ENCODE measurements around a stretch of chr7.

GRCh38 chr7:45210977-45211126 lies 53.3 kb downstream of the RAMP3 start:
- PRO-cap = bidirectional peak, plus-strand start at chr7:45211372, minus-strand start at chr7:45211051
- RAMPAGE, long total RNA, 5 experiments = no peak in any of the 5 experiments

- PRO-cap = no peak
- RAMPAGE, long total RNA, 5 experiments = no peak in any of the 5 experiments
- RRBS = 24% methylated on average over 4 of the region's 8 CpGs
These were observed 9.6 kb upstream of the ADCY1 start for GRCh38 chr7:45564496-45564960.

- PRO-cap = no peak
- RAMPAGE, long total RNA, 5 experiments = no peak in any of the 5 experiments
- RRBS = no CpG with 5 or more reads among the region's 20 CpGs
These were observed 147.9 kb downstream of the ADCY1 start for GRCh38 chr7:45721967-45722667.

DNA sequence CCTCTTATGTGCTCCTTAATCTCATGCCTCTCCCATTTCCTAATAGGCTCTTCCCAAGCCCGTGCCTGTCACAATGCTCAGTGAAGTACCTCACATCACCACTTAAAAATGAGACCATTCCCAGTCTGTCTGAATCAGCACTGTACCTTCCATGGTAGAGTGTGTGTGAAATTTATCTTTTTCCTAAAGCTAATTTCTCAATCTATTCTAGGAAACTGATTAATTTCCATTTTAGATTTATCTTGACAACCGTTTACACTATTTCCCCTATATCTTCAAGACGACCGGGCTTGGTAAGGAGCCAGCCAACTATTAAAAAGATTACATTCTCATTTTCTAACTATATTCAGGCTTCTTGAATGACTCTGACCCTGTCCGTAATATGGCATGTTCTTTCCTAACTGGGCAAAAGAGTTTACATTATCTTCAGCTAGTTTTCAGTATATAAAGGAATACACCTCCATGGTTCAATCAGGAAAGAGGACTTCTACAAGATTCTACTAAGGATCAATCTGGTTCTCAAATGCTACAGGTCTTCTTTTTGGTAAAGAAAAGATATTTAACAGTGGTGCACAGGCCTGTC lies 110.1 kb downstream of the CCDC201 start:
- PRO-cap = no peak
- RAMPAGE, long total RNA, 5 experiments = start-site peak on the minus strand in 1 of 5 experiments, centred at position 329 of the sequence, 17 reads per replicate
- RRBS = no CpG with 5 or more reads among the region's 5 CpGs

- PRO-cap = no peak
- RAMPAGE, long total RNA, 5 experiments = no peak in any of the 5 experiments
- RRBS = no CpG with 5 or more reads among the region's 3 CpGs
These were observed 774.0 kb upstream of the IGFBP3 start for GRCh38 chr7:46695002-46695641.

DNA sequence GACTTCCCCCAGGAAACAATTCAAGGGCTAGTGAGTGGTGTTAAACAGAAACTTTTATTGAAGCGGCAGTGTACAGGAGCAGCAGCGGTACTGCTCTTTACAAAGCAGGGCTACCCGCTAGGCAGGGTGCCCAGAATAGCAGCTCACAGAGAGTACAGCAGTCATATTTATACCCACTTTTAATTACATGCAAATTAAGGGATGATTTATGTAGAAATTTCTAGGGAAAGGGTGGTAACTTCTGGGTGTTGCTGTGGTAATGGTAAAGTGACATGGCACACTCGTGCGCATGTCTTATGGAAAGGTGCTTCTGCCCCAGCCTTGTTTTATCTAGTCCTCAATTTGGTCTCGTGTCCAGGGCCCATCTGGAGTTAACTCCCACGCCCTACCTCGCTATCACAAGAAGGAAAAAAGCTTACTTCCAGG lies 612.0 kb downstream of the TNS3 start:
- PRO-cap = no peak
- RAMPAGE, long total RNA, 5 experiments = no peak in any of the 5 experiments
- RRBS = no CpG with 5 or more reads among the region's 8 CpGs

DNA sequence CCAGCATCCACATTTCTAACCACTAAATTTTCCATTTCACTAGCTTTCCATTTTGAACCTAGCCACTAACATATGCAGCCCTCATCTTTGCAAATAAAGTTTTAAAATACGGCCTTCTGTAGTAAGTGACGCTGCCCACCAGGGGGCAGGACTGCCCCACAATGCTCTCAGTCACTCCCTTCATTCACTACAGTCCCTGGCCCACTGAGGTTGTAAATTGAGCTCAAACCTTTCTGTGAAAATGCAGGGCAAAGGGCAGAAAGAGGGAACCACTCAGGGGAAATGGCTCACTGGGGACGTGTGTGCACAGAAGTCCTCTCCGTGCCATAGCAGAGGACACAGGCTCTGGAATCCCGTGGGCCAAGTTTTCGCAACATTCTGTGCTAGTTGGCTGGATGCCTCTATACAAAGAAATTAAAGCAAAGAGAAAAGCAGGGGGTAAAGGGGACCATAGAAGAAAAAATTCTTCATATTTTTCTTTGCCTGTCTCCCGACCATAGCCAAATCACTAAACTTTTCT lies 315.6 kb downstream of the TNS3 start:
- PRO-cap = no peak
- RAMPAGE, long total RNA, 5 experiments = no peak in any of the 5 experiments
- RRBS = no CpG with 5 or more reads among the region's 7 CpGs

GRCh38 chr7:47333890-47334293 lies 248.0 kb downstream of the TNS3 start:
- PRO-cap = no peak
- RAMPAGE, long total RNA, 5 experiments = start-site peak on the minus strand in 2 of 5 experiments, at chr7:47334020-47334220 at its widest, 6 to 16 reads per replicate
- RRBS = no CpG with 5 or more reads among the region's 2 CpGs

GRCh38 chr7:47341517-47342373 lies 240.2 kb downstream of the TNS3 start:
- PRO-cap = no peak
- RAMPAGE, long total RNA, 5 experiments = start-site peak on the minus strand in 3 of 5 experiments, at chr7:47341676-47342129 at its widest, 6 to 21 reads per replicate
- RRBS = no CpG with 5 or more reads among the region's 4 CpGs

DNA sequence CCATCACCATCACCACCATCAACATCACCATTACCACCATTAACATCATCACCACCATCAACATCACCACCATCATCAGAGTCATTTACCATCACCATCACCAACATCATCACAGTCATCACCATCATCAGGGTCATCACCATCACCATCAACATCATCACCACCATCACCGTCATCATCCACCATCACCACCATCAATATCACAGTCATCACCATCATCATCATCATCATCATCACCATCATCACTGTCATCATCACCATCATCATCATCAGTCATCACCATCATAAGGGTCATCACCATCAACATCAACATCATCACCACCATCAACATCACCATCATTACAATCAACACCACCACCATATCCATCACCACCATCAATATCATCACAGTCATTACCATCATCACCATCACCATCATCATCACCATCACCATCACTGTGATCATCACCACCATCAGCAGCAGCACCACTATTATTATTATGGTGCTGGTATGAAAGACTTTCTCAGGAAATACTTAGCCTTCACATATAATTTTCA lies 219.0 kb downstream of the TNS3 start:
- PRO-cap = no peak
- RAMPAGE, long total RNA, 5 experiments = no peak in any of the 5 experiments
- RRBS = no CpG with 5 or more reads among the region's 1 CpG

- PRO-cap = no peak
- RAMPAGE, long total RNA, 5 experiments = no peak in any of the 5 experiments
- RRBS = no CpG with 5 or more reads among the region's 5 CpGs
These were observed 129.6 kb downstream of the TNS3 start for GRCh38 chr7:47452187-47452813.

DNA sequence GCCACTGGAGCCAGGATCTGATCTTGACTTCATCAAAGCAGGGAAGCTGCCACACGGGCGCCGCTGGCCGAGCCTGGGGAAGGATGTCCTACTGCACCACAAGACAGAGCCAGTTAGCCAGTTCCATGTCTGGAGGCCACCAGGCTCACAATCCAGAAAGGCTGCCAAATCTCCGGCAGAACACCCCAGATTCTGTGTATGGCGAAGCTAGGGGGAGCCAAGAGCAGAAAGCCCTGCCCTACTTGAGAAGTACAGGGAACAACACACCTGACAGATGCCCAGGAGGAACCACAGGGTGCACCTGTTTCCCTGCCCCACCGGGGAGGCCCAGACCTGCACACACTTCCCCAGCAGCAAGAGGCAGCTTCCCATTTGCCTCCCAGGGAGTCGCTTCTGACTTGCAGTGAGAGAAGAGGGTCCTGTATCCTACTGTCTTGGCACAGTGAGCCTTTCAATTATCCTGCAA lies 101.9 kb downstream of the TNS3 start:
- PRO-cap = no peak
- RAMPAGE, long total RNA, 5 experiments = no peak in any of the 5 experiments
- RRBS = no CpG with 5 or more reads among the region's 8 CpGs

DNA sequence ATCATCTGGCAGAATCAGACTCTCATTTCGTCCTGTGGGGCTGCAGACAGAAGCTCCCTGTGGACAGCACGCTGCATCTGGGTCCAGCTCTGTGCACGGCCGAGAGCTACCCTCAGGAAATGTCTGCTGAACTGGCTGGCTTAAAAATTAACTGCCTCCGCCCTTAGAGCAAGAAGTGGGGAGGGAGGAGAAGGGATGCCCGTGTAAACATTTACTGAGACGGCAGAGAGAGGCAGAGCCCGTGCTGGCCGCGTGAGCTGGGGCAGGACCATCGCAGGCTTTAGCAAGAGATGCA lies 81.8 kb downstream of the TNS3 start:
- PRO-cap = no peak
- RAMPAGE, long total RNA, 5 experiments = no peak in any of the 5 experiments
- RRBS = no CpG with 5 or more reads among the region's 11 CpGs

GRCh38 chr7:47501353-47501846 lies 80.5 kb downstream of the TNS3 start:
- PRO-cap = no peak
- RAMPAGE, long total RNA, 5 experiments = no peak in any of the 5 experiments
- RRBS = no CpG with 5 or more reads among the region's 11 CpGs

- PRO-cap = no peak
- RAMPAGE, long total RNA, 5 experiments = start-site peak on the minus strand in 1 of 5 experiments, at chr7:47973975-47974156 at its widest, 12 reads per replicate
- RRBS = no CpG with 5 or more reads among the region's 1 CpG
These were observed 5.6 kb downstream of the HUS1 start for GRCh38 chr7:47973753-47974201.

- PRO-cap = no peak
- RAMPAGE, long total RNA, 5 experiments = no peak in any of the 5 experiments
- RRBS = no CpG with 5 or more reads among the region's 3 CpGs
These were observed 87.1 kb downstream of the SPATA48 start for GRCh38 chr7:50182849-50183176.

DNA sequence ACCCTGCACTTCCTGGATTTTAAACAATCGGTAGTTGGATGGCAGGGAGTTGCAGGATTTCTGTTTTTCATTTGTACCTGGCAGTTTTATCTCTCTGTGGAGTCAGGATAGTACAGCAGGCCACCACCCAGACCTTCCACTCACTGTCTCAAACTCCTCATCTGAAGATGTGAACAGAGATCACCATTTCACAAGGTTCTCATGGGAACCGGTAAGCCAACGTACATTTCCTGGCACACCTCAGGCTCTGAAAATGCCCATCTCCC lies 42.2 kb upstream of the IKZF1 start:
- PRO-cap = no peak
- RAMPAGE, long total RNA, 5 experiments = no peak in any of the 5 experiments
- RRBS = no CpG with 5 or more reads among the region's 3 CpGs

- PRO-cap = no peak
- RAMPAGE, long total RNA, 5 experiments = no peak in any of the 5 experiments
- RRBS = no CpG with 5 or more reads among the region's 3 CpGs
These were observed 46.7 kb downstream of the IKZF1 start for GRCh38 chr7:50351108-50351795.

DNA sequence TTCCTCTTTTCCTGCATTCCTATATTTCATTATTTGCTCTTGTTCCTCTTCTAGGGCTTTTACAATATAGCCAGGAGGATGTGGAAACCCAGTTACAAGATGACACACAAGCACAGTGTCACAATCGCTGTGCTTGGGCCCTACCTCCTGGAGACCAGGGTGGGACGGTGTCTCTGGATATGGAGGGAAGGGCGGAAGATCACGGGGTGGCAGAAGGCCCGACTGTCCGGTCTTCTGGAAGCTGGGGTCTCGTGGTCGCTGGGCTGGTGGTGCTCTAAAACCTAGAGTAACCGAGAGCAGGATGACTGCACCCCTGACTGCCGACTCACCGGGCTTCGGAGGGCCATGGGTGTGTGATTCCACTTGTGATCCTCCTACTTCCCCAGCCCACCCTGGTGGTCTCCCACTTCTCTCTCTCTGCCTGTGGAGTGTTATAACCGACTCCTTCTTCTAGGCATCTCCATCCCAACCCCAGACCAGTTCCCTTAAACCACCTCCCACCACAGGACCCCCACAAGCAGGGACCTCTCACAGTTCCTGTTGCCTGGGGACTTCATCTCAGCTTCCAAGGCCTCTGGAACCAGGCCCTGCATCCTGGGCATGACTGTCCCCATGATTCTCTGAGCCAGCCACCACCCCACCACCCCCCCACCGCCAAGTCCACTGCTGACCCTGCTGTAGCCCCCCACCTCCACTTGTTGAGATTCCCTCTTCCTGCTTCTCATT lies 52.4 kb downstream of the IKZF1 start:
- PRO-cap = no peak
- RAMPAGE, long total RNA, 5 experiments = start-site peak on the plus strand in 1 of 5 experiments, centred at position 418 of the sequence, 8 reads per replicate
- RRBS = 84% methylated on average over 5 of the region's 14 CpGs

DNA sequence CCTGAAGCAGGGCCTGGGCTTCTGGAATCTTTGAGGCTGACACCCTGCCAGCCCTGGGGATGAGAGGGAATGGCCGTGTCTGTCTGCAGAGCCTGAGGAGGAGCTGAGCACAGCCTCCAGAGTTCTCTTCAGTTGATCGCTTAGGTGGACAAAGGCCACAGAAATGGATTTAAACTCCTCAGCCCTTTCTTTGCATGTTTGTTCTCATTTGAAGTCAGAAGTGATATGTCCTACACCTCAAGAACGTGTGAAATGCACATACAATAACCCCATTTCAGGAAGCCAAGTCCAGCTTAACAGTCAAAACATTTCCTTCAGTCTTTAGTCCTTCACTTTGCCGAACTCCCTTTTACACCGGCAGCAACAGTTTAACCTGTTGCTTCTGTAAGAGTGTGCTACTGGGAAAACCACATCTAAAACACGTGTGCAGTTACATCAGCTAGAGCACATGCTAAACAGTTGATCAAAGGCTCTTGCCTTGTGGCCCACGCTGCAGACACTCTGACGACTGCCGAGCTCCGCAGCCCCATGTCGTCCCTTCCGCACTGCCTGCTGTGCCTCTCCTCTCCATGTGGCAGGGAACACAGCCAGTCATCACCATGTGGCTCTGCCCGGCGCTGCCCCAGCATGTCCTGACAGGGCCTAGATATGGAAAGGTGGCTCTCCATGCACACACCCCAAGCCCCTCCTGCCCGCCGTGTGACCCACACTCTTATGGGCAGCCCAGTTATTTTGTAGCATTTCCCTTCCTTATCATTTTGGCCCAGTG lies 55.9 kb downstream of the IKZF1 start:
- PRO-cap = bidirectional peak, plus-strand start at position 495 of the sequence, minus-strand start at position 345 of the sequence
- RAMPAGE, long total RNA, 5 experiments = no peak in any of the 5 experiments
- RRBS = no CpG with 5 or more reads among the region's 16 CpGs